Pulmonary artery (tissue), 1 donor: ENCODE data around the genes CLDN19 and TMEM269.

- PRO-cap = no peak
Measured at GRCh38 chr1:41432910-41433445, 51.5 kb downstream of the EDN2 start.

DNA sequence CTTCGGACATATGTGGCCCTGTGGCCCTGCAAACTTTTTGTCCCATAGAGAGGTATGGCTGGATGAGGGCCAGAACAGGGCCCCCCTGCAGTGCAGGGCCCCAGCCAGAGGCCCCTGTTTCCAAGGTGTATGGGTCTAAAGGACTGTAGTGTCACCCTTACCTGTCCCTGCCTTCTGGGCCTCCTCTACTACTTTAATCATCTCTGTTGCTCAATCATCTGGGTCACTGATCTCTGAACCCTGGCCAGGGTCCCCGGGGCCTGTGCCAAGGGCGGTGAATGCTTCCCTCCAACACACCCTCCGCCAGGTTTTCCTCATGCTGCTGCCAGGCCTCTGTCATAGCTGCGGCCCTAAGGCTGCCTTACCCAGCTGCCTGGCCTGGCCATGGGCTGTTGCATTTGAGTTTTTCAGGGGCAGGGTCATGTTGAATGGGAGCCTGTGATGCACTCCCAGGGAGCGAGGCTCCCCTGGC, 7.8 kb downstream of the EDN2 start:
- PRO-cap = no peak

GRCh38 chr1:41500089-41501178, 16.0 kb upstream of the EDN2 start:
- PRO-cap = no peak

GRCh38 chr1:41502822-41503338, 18.4 kb upstream of the EDN2 start:
- PRO-cap = no peak

DNA sequence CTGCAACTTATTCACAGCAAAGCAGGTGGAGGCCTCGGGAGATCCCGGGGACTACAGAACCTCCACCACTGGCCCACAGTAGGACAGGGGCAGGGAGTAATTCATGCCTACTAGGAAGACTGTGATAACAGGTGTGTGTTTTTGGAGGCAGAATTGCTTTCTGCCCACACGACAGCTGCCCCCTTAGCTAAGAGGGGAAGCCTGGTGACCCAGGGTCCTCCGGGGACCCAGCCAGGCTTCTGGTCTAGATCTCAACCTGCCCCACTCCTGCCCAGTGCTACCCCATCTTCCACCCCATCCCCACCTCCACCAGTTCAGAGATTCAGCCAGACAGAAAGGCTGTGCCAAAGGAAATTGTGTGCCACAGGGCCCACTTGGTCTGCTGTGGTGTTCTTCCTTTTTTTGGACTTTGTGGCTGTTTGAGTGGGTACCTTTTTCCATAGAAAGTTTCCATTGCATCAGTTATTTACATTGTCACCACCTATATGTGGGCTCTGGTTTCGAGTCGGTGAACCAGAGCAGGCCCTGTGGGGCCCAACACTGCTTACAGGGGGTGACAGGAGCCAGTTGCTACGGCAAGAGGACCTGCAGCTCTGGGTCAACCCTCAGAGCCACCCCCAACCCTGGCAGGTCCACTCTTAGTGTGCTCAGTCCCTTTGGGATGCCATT, 156.8 kb upstream of the EDN2 start:
- PRO-cap = no peak

GRCh38 chr1:41738534-41739811, 179.7 kb downstream of the HIVEP3 start:
- PRO-cap = no peak

GRCh38 chr1:41802814-41803389, 115.8 kb downstream of the HIVEP3 start:
- PRO-cap = no peak

DNA sequence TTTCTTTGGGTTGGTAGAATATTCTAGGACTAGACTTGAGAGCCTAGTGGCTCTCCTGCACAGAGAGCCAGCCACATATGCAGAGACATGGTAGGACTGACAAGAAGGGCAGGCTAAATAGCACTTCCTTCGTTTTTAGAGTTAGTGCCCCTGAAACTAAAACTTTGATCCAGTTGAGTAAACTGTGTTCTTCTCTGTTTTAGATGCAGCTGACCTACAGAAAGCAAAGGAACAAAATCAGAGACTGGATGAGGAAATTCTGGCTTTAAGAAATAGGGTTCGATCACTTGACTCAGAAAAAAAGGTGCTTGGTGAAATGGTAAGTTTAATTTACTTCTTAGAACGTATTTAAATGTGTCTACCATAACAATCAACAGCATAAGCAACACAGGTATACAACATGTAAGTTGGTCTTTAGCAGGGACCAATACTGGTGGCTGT, 33.8 kb downstream of the CCDC30 start:
- PRO-cap = unidirectional peak, plus-strand start at position 297 of the sequence

- PRO-cap = no peak
Measured at GRCh38 chr1:42695338-42696438, 13.5 kb downstream of the YBX1 start.

DNA sequence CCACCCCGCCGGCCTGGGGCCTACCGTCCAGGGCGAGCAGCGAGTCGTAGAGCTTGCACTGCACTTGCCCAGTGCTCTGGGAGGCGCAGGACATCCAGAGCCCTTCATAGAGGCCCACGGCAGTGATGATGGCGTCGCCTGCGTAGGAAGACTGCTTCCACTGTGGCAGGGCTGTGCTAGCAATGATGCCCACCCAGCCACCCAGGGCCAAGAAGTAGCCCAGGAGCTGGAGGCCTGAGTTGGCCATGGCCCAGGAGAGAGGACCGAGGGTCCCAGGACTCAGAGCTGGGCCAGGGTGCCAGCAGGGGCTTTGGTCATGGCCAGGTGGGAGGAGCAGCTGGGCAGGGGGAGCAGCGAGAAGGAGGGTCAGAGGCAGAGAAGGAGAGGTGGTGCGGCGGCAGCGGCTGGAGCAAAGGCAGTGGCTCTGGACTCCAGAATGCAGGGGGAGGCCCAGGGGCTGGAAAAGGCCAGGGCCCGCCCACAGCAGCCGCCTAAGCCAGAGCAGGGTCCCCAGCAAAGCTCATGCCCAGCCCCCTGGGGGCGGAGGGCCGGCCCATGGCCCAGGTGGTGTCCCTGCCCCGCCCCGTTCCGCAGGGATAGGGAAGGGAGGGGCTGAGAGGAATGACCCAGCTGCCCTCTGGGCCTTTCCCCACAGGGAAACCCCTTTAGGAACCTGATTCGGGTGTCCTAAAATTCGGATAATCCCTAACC, at the start of gene CLDN19:
CLDN19 (minus strand) TSS at position 420 of the 711 bp plus-strand sequence.
- PRO-cap = no peak

DNA sequence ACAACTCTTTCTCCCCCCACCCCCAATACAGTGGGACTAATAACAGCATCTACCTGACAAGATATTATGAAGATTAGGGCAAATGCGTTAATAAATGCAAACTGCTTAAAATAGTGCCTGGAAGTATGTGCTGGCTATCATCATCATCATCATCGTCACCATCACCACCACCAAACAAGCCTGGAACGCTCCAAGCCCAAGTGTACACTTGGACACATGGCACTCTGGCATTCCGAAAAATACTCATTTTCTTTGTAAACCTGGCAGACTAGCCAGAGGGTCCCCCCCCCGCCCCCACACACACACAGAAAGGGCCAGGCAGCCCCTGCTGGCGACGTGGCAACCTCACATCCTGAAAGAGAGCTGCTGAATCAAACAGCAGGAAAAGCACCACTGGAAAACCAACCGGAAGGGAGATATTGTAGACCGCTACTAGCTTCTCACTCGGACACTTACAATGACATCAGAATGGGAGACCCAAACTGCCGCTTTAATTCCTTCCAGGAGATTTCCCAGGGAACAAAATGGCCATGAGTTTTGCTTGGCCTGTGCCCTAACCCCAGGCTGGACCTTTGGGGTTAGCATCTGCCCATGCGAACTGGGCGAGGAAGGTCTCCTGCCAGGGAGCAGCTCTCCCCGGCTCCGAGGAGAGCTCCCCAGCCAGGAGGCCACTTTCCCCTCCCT, 959 bp downstream of the P3H1 start:
- PRO-cap = no peak

- PRO-cap = no peak
Measured at GRCh38 chr1:42784634-42785171, at the start of gene TMEM269. TSS of gene TMEM269 (plus strand) at chr1:42784991.

- PRO-cap = no peak
Measured at GRCh38 chr1:42785260-42785848, 563 bp downstream of the TMEM269 start.

- PRO-cap = no peak
Measured at GRCh38 chr1:42923416-42924055, 35.1 kb downstream of the SLC2A1 start.

- PRO-cap = no peak
Measured at GRCh38 chr1:42939961-42940691, 18.5 kb downstream of the SLC2A1 start.

DNA sequence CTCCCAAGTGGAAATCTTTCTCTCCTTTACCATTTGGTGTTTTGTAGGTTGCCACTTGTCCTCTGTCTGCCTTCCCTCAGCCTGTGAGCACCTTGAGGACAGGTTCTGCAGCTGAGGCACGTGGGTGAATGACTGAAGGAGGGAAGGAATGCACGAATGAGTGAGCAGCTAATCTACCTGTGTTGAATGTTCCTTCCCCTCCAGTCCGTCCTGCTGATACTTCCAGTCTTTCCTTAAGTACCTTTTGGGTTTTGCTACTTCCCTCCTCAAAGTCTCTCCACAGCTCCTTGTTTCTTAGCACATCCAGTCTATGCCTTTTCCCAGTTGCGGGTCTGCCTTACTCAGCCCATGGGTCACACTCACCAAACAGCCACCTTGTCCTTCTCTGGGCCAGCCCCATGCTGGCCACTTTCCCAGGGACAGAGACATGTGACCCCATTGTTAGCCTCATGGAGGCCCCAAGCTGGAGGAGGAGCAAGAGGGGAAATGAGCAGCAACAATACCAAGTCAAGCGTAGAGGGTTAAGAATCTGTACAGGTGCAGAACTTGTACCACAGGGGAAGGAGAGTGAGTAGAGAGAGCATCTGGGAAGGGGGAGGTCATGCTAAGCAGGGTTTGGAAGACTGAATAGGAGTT, 2.5 kb upstream of the SLC2A1 start:
- PRO-cap = no peak

DNA sequence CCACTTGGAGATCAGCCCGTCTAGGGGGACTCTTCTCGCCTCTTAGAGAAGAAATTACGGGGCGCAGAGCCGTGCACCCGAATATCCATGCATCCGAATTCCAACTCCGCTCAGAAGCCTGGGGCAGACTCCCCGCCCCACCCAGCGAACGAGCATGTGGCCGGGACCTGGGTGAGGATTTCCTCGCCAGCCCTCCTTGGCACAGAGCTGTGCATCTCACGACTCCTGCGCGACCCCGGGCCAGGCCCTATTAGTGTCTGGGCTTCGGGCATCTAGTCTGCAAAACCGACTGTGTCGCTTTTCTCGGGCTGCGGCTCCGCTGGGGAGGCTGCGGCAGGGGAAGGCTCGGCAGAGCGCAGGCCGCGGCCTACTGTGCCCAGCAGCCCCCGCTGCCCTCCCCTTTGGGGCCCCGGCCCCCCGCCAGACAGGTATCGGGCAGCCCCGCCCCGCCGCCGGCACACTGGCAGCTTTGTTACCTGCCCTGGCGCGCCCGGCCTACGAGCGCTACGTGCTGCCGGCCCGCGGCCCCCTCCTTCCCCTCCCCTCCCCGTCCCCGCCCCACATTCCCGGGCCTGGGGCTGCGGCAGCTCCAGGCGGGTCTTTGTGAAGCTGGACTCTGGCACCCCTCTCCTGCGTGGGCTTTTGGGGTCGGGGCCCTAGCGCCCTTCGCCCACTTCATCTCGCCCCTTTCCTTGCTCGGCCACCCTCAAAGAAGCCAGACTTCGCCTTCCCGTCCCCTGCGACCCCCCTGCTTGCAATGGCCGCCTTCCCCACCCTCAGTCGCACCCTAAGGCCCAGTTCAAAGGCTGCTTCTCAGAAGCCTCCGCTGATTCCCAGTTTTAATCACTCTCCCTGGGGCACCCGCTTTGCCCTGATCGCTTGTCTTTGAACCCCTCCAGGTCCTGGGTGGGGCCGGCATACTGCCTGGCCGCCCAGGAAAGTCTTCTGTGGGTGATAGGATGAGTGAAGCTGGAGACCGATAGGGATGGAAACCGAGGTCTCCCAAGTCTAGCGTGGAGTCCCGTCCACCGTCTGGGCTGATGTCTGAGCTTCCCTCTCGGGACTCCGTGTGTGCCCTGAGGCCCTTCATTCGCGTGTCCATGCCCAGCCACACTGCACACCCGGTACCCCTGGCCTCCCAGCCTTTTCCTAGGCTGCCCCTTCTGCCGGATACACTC, 48.9 kb upstream of the SLC2A1 start:
- PRO-cap = no peak

- PRO-cap = no peak
Measured at GRCh38 chr1:43206603-43207495, 34.7 kb downstream of the CFAP57 start.

- PRO-cap = no peak
Measured at GRCh38 chr1:43256638-43257226, 13.1 kb upstream of the TMEM125 start.

DNA sequence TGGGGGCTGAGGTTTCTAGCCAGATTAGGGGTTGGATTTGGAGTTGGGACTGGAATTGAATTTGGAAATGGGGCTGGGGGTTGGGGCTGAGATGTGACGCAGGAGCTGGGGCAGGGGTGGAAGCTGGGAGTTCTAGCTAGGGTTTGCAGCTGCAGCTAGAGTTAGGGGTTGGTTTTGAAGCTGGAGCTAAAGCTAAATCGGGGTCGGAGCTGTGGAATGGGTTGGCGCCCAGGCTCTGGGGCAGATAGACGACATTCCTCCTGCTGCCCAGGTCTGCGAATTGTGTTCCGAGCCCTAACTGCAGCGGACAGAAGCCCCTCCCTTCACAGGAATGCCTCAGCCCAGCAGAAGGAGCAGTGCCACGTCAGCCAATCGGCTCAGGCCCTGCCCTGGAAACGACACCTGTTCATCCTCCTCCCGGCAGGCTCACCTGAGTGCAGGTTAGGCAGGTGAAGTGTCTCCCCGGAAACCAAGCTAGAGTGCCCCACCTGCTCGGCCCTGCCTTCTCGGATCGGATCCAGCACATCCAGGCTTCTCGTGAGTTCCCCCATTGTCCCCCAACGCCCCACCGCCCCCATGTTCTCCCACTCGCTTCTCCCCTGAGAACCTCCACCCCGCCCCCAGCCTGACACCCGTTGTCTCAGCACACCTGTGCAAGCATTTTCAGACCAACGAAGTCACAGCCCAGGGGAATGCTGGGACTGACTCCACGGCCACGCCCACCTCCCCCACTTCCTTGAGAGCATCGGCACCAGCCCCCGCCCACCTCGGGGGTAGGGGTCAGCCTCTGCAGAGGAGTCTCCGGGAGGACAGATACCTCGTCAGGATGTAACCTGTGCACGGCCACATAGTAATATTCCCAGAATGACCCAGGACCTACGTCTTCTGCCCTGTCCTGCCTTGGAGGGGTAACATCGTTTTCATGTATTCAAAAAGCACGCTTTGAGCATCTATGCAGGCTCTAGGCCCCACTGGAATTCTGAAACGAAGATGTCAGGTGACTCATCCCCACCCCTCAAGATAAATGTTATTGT, 791 bp downstream of the TMEM125 start:
- PRO-cap = no peak